Choroid plexus epithelial cell (primary cell): ENCODE results near the gene STK11IP.

GRCh38 chr2:219542692-219543633, 646 bp downstream of the CHPF start:
- RRBS: 2% methylated on average over 20 of the region's 71 CpGs

DNA sequence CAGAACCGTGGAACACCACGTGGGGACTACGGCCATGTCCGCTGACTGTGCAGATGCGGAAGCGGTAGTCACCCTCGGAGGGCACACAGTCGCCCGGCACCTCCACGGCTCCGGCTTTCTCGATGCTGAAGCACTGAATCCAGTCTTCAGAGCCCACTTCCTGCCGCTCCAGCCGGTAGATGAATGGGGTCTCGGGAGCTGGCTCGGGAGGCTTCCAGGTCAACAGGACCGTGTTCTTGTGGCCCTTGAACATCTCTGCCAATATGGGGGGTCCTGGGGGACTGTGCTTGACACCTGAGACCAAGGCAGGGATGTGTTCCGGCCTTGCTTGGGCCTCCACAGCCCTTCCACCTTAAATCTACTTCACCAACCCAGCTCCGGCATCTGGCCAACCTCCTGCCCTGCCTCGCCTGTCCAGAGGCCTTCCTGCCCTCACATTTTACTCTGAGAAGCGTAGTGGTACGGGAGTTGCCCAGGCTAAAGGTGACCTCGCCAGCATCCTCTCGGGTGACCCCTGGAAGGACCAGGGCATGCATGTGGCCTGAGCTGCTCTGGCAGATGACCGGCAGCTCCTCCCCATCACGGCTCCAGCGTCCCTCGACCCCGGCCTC, 4.0 kb downstream of the OBSL1 start:
- RRBS: 88% methylated on average over 10 of the region's 29 CpGs

DNA sequence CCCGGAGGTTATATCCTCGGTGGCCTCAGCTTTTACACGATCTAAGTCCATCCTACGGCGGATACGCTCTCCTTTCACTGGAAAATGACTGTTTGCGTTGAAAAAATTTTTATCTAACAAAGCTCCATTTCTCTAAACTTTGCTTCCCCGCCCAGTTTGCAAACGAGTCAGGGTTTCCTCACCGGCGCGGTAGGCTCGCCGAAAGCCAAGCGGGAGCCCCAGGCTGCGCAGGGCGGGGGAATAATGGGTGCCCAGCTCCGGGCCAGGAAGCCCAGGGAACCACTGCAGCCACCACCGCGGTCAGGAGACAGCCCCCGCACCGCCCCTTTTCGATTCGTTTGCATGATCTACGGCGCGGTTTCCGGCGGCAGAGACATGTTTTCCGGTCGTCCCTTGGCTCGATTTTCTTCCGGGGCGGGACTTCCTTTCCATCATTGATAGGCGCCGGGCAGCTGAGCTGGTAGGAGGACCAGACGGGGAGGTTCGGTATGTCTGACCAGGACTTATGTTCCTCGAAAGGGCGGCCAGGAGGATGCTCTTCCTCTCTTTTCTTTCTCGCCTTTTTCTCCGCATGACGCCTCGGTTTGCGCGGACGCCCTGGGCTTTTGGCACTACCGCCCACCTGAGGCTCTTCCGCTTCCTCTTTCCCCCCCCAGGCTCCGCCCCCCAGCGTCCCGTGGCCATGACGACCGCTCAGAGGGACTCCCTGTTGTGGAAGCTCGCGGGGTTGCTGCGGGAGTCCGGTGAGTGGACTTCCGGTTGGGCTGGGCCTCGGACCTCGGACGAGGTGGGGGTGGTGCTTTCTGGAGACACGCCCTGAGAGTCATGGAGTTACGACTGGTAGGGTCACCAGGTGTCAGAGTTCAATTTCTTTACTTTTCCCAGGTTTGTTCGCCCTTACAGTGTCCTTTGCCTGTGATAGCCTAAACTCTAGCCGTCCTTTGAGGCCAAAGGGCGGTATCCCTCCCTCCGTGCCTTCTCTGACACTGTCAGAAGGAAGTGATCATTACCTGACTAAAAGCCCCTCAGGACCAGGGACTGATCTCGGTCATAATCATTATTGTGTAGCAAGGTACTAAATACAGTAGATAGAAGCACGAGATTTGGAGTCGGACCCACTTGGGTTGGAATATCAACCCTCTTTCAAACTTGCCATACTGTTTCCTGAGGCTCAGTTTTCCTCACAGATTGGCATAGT, at the start of gene STK11IP:
Gene STK11IP, plus strand, starts transcription at position 420 of the 1,198 bp plus-strand sequence.
- RRBS: 1% methylated on average over 15 of the region's 71 CpGs

- RRBS: no CpG with 5 or more reads among the region's 8 CpGs
Measured at GRCh38 chr2:219605240-219605931, 7.7 kb downstream of the STK11IP start.

DNA sequence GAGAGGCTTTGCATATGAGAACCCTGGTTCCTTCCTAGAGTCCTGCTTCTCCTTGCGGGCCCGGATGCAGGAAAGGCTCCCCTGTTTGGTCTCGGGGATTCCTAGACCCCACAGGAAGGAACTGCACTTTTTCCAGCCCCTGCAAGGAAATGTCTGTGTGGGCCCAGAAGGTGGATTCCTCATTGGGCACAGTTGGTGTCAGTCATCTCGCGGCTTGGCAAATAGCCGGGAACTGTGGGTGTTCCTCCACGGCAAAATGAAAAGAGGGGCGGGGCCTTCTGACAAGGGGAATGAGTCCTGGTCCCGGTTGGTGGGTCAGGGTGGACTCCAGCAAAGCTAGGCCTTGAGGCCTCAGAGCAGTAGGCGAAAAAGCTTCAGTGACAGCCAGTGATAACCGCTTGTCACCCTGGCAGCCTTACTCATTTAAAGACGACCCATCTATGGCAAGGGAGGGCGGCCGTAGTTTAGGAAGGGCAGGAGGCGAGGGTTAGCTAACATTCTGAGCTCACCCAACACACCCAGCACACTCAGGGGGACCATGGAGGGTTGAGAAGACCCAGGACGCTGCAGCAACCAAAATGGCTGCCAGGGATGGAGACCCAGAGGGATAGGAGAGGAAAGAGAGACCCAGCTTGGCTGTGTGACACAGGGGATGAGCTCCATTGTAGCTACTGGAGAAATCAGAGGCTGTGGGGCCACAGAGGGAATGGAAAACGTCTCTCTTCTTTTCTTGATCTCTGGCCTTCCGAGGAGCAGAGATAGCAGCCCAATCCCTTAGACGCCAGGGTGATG, 16.5 kb downstream of the SLC4A3 start:
- RRBS: 45% methylated on average over 3 of the region's 19 CpGs

GRCh38 chr2:219684641-219685719, 57.5 kb downstream of the SLC4A3 start:
- RRBS: no CpG with 5 or more reads among the region's 18 CpGs

GRCh38 chr2:219766335-219767133, 139.1 kb downstream of the SLC4A3 start:
- RRBS: no CpG with 5 or more reads among the region's 10 CpGs

DNA sequence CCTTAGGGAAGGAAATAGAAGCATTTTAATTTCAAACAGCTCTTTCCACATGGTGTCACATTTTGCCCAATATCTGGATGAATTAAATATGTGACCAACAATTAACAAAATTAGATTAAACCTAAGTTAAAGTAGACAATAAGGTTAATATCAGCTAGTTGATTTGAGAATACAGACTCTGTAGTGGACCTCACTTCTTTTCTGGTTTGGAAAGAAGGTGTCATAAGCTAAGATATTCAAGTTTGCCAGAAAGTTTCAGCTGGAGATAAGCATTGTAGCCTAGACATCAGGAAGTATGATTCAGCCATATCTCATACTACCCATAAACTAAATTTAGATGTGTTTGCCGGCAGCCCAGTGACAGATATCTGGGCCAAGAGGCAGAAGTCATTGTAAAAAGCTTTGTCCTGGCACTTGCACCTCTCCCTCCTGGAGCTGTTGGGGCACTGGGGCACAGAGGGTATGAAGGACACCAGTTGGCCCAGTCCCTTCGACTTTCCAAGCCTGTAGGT, 128.1 kb downstream of the EPHA4 start:
- RRBS: no CpG with 5 or more reads among the region's 2 CpGs

DNA sequence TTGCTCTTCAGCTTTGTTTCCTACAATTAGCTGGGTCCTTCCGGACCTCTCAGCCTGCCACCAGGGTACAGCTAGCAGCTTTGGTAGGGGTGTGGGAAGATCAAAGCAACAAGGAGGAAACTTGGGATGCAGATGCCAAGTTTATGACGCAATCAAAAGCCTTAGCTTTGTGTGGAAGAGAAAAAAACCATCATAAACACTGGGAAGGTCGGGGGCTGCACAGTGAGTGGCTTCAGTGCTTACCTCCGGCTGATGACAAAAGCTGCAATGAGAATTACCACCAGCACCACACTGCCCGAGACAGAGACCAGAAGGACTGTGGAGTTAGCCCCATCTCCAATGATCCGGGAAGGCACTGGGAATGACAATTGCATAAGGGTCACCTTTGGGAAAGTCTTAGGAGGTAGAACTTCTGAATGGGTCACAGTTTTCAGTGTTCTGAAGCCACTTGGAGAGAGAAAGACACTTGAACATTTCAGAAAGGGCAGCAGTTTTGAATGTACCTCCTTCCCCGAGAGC, 116.7 kb downstream of the EPHA4 start:
- RRBS: 88% methylated on average over 2 of the region's 7 CpGs

- RRBS: no CpG with 5 or more reads among the region's 4 CpGs
Measured at GRCh38 chr2:221529064-221529668, 42.9 kb downstream of the EPHA4 start.

GRCh38 chr2:221570216-221570711, 1.8 kb downstream of the EPHA4 start:
- RRBS: no CpG with 5 or more reads among the region's 19 CpGs

DNA sequence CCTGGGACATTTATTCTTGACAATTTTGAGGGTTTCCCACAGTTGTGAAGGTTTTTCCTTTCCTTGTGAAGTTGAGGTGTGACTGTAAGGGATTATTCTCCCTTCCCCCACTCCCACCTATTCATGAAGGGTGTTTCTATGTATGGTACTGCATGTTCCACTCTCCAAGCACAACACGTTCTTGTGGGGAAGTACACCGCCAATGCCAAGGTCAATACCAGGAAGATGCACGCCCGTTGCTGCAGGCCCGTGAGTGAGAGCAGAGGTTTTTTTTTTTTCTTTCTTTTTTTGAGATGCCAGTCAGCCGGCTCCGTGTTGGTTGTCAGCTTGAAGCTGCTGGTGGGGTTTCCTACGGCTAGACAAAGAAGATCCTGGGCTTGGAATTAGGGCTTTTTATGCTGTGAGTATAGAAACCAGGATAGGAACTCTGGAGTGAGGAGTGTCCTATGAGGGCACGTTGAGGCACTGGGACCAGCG, 38.6 kb upstream of the EPHA4 start:
- RRBS: no CpG with 5 or more reads among the region's 10 CpGs

DNA sequence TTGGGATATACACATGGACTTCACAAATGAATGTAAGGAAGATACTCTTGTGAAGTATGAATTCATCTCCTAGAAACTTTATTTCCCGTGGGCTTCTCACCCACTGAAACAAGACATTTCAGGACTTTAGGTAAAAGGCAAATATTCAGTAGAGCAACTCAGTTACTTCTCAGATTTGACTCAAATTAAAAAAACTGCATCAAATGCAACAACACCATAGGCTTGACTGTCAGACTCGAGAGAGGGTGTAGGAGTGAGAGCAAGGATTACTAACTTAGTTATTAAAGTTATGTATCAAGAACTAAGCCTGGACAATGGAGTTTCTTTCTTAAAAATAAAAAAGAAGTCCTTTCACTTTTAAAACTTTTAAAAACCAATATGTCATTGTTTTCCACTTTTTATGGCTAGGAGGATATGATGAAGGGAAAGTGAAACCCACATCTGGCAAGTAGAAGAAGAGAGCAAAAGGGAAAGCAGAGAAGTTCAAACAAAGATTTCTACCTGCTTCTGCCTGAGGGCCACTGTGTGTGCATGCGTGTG, 71.6 kb upstream of the ACSL3 start:
- RRBS: no CpG with 5 or more reads among the region's 3 CpGs

DNA sequence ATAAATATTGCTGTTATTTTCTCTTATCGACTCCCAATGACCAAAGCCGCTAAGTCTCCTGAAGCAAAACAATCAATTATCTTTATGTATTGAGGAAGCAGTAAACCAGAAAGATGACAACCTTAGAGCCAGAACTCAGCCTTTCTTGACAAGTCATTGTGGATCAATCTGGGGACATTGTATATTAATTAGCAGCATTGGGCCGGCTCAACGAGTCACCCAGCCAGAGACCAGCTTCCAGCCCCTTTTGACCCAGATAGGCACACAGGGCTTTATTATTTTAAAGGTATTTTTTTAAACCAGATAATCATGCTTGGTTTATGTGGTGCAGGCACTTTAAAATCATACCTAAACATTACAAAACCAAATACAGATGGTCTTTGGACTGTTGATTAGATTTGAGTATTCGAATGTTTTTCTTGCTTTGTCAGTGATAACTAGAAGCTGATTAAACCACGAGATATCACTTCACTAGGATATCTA, 27.1 kb upstream of the ACSL3 start:
- RRBS: no CpG with 5 or more reads among the region's 6 CpGs

- RRBS: no CpG with 5 or more reads among the region's 9 CpGs
Measured at GRCh38 chr2:222889037-222889950, 28.5 kb downstream of the ACSL3 start.

DNA sequence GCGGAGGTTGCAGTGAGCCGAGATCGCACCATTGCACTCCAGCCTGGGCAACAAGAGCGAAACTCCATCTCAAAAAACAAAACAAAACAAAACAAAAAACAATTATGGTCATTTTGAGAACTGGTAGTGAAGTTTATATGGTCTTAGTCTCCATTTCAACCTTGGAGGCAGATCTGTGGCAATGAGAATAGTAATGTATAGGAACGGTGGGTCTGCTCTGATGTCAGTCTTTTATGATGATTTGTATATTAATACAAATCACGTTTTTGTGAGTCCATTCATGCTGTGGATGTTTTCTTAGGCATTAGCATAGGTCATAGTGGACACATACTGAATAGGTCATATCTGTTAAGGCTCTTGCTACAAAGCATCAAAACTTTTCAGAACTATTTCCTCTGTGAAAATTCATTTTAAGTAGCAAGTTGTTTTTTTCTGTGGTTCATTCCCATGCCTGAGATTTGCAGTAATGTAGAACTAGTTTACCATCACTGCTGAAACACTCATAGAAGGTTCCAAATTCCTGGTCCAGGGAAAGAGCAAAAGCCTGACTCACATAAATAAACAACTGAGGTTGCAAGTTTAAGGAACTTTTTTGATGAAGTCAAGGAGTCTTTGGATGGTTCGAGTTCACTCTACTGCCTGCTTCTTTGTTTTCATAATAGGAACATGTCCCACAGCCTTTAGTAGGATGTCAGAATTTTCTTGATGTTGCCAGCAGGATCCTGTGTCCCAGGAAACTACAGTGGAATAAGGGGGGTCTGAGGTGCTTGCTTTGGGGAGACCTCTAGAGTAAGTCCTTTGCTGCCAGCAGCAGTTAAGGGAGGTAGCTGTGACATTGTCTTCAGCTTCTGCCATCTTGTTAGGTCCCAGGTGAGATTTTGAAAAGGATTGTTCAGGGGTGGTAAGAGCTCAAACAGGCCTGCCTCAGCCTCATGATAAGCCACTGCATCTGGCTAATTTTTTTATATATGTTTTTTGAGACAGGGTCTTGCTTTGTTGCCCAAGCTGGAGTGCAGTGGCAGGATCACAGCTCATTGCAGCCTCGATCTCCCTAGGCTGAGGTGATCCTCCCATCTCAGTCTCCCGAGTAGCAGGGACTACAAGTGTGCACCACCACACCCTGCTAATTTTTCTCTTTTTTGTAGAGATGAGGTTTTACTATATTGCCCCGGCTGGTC, 43.8 kb downstream of the ACSL3 start:
- RRBS: no CpG with 5 or more reads among the region's 10 CpGs

- RRBS: no CpG with 5 or more reads among the region's 3 CpGs
Measured at GRCh38 chr2:222919313-222920562, 58.9 kb downstream of the ACSL3 start.

DNA sequence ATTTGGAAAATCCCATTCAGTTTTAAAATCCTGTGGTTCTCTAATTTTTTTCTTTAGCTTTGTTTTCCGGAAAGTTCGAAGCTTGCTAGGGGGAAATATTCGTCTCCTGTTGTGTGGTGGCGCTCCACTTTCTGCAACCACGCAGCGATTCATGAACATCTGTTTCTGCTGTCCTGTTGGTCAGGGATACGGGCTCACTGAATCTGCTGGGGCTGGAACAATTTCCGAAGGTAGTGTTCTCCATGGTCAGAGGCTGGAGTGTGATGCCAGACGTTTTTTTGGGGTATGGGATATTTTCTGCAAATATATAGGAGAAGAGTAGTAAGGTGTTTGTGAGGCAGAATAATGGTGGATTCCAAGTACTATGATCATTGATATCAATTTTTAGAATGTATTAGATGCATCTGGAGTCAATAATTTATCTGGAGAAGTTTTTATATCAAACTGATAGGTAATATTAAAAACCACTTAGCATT, 66.2 kb downstream of the ACSL3 start:
- RRBS: no CpG with 5 or more reads among the region's 9 CpGs

- RRBS: no CpG with 5 or more reads among the region's 1 CpG
Measured at GRCh38 chr2:222930550-222930881, 69.7 kb downstream of the ACSL3 start.